HGPS cell (cell line): ENCODE data around the gene UBIAD1.

- RRBS, result no CpG with 5 or more reads among the region's 17 CpGs
These were observed 21.2 kb downstream of the PEX14 start for GRCh38 chr1:10495910-10496482.

GRCh38 chr1:10635995-10636534 lies 160.4 kb downstream of the CASZ1 start:
- RRBS, result 93% methylated on average over 9 of the region's 22 CpGs

DNA sequence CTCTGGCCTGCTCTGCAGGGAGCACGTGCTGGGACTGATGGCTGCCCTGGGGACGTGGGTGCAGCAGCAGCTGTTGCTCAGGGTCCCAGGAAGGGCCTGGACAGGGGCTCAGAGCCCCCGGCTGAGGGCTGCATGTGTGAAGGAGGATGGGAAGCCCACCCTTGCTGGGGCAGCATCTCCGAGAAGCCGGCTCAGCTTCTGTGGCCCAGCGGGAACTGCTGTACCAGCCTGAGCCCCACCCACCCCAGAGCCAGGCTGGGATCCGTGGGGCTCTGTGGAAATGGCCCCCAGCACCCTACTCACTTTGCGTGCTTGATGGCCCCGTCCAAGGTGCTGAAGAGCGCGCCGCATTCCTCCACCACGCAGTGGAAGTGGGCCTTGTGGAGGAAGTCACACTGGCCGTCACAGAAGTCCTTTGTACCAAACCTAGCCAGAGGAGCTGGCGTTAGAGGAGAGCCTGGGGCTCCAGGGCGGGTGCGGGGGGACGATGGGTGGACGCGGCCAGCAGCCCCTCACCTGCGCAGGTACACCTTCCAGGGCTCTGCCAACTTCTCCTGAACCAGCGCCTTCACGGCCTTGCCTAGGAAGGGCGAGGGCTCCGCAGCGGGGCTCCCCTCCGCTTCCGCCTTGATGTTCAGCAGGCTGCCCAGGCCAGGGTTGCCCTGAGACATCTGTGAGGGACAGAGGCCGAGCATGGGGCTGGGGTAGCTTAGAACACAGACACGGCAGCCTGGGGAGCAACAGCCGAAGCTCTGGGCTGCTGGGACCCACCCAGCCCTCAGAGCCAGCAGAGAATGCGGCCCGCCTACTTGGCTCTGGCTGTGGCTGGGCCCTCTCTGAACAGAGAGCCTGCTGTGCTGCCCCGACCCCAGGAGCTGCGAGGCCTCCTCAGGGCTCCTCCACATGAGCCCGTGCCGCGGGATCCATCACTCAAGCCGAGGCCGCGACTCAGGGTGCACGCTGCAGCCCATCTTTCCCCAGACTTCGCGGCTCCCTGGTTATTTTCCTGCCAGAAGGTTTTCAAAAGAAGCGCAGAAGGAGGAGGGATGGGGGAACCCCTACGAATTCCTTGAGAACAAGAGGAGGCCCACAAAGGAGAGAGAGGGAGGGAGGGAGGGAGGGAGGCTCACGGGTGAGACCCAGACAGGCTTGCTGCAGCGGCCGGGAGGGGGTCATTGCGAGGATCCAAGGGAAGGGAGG lies 147.3 kb downstream of the CASZ1 start:
- RRBS, result 92% methylated on average over 3 of the region's 50 CpGs

DNA sequence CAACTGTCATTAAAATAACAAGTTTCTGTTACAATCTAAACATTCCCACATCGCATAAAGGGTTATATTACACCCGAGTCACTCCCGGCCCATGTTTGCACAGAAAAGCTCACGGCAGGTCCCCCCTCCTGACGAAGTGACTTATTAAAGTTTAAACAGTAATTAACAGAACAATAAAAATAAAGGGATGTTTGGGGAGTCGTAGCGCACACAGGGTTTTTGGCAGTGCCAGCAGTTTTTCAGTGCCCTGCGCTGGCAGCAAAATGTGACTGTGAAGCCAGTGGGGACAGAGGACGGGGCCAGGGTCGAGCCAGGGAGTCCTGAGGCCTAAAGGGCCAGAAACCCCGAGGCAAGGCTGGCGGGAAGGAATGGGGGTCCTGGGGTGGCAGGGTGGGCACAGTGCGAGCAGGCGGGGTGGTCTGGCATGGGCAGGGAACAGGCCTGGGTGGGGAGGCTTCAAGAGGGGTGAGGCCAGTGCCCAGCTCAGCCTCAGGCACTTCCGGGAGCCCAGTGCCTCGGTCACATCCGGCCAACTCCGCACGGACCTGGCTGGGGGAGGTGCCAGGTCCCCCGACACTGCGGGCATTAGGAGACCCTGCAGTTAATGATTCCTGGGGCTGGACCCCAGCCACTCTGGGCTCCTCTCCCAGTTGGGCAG lies 121.3 kb downstream of the CASZ1 start:
- RRBS, result no CpG with 5 or more reads among the region's 21 CpGs

- RRBS, result no CpG with 5 or more reads among the region's 24 CpGs
These were observed 119.2 kb downstream of the CASZ1 start for GRCh38 chr1:10677021-10677933.

DNA sequence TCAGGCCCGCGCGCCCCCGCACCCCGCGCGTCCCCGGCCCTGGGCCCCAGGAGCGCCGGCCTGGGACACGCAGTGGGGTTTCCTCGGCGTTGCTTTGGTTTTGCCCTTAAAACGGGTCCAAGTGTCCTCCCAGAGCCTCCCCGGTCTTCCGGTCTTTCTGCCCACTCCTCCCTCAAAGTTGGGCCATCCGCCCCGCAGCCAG lies 101.3 kb downstream of the CASZ1 start:
- RRBS, result 1% methylated on average over 7 of the region's 18 CpGs

DNA sequence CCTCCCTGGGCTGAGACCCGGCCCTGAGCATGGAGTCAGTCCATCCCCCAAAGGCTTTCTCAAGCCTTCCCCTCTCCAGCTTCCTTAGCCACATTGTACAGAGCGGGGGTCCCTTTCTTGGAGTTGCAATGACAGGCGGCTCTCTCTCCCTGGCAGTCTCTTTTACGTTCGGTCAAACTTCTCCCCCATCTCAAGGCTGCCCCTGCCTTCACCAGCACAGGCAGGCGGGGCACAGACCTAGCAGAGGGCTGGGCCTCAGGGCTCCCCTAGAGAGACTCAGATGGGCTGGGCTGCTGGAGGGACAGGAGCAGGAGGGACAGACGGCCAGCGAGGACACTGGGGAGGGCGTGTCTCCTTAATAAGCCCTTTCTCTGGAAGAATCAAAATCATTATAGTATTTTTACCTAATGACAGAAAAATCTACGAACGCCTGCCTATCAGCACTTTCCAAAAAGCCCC lies 79.6 kb downstream of the CASZ1 start:
- RRBS, result no CpG with 5 or more reads among the region's 11 CpGs

GRCh38 chr1:10745846-10746450 lies 50.5 kb downstream of the CASZ1 start:
- RRBS, result no CpG with 5 or more reads among the region's 19 CpGs

- RRBS, result no CpG with 5 or more reads among the region's 15 CpGs
These were observed 42.1 kb downstream of the CASZ1 start for GRCh38 chr1:10754281-10754843.

DNA sequence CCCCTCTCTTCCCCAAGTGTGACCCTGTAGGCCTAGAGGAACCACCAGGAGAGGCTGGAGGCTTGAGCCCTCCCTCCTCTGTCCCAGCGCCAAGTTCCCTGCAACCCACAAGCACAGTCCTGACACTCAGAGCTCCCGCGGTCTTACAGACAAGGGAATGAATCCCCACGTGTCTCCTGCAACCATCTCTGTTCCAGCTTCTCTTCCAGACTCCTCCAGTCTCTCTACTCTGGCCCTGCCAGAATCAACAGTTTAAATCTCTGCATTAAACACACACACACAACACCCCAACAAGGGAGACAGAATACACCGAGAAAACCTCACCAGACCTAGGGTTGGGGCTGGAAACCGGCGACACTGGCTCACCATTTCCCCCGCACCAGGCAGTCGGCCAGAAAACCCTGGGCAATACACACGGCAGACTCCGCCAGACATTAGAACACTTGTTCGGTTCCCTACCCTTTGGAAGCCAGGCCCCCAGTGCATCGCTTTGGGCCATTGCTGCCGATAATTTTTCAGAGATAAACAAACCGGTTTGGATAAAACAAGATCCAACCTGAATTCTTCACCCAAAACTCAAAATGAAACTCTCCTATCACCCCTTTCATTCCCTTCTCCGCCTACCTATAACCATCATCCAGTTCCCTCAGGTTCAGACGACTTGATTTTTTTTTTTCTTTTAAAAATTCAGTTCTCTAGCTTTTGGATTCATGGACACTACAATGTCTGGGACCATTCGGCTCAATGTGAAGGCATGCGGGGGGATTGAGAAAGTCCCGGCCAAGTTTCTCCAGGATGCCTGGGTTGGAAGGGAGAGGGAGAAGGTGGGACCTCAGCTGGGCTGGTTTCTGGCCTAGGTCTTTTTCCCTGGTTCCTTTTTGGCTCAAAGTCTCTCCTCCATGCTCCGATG lies 21.5 kb downstream of the CASZ1 start:
- RRBS, result no CpG with 5 or more reads among the region's 21 CpGs

DNA sequence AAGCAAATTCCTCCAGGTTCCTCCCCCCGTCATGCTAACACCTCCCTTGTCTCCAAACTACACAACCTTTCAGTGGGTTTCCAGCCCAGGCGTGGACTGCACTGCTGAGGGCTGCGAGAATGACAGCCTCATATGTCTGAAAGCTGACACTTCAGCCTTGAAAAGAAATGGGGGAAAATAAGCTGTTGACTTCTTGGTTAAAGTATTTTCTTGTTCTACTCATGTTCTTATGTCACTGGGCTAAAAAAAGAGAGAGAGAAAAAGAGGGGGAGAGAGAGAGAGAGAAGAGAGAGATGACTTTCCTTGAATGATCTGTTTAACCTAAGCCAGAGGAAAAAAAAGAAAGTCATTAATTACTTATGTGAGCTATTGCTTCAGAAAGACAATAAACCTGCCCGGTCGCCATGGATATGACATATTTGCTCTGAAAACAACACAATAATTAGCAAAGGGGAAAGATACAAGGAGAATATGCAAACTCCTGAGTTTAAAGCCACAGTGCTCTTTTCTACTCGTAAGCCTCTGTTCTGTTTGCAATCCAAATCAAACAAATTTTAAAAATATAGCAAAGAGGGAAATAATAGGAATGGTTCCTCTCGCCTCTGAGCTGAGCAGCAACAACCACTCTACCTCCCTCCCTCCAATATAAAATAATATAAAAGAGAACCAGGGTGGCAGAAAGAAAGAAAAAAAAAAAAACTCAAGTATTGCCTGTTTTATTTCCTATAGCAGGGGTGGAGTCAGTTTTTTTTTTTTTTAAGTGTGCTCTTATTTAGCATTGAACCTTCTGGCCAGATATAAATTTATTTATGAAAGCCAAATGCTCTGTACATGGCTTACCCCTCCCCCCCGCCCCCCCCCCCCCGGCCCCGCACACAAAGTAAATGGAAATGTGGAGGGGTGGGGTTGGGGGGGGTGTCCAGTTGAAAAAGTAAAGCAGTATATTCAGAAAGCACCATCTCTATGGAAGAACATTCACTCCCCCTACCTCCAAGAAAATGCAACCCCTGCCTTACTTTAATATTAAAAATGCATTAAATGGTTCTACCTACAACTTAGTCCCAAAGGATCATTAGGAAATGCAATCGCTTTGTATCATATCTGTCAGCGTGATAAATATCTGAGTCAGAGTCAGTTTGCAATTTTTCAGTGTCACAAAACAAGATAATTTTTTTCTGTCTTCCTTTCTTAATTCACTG lies 4.6 kb downstream of the CASZ1 start:
- RRBS, result no CpG with 5 or more reads among the region's 12 CpGs

- RRBS, result 15% methylated on average over 8 of the region's 16 CpGs
These were observed 28.4 kb upstream of the CASZ1 start for GRCh38 chr1:10824900-10825291.

- RRBS, result no CpG with 5 or more reads among the region's 14 CpGs
These were observed 66.3 kb upstream of the CASZ1 start for GRCh38 chr1:10862668-10863187.

GRCh38 chr1:10867780-10868169 lies 71.3 kb upstream of the CASZ1 start:
- RRBS, result 40% methylated on average over 1 of the region's 11 CpGs

- RRBS, result no CpG with 5 or more reads among the region's 16 CpGs
These were observed 41.8 kb downstream of the C1orf127 start for GRCh38 chr1:10939995-10940536.

- RRBS, result no CpG with 5 or more reads among the region's 10 CpGs
These were observed 14.8 kb downstream of the TARDBP start for GRCh38 chr1:11027128-11027831.

GRCh38 chr1:11256871-11257211 lies 5.5 kb downstream of the MTOR start:
- RRBS, result no CpG with 5 or more reads among the region's 10 CpGs

- RRBS, result 3% methylated on average over 7 of the region's 19 CpGs
These were observed 322 bp upstream of the MTOR start for GRCh38 chr1:11262746-11262999.

- RRBS, result 2% methylated on average over 23 of the region's 79 CpGs
These were observed at the start of gene UBIAD1 for GRCh38 chr1:11272606-11273771. Gene UBIAD1 (plus strand): TSS chr1:11273198.

DNA sequence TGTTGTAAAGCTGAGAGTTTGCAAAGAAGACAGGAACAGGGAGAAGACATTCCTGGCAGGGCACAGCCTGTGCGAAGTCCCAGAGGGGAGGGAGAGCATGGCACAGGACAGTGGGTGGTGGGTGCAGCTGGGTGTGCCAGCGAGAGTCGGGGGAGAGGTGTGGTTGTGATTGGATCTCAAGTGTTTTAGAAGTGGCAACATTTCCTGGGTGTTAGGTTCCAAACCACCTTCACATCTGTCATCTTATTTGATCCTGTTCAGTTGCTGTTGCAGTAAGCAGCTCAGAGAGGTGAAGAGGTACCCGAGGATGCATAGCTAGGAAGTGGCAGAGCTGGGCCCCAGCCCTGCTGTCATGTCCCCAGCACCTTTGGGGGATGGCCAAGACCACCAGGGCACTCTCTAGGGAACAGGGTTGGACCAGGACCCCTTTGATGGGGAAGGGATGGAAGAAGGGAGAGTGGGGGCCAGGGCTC lies 22.0 kb upstream of the DISP3 start:
- RRBS, result no CpG with 5 or more reads among the region's 4 CpGs